ENCODE measurements around a stretch of chr2.

- PRO-cap, 2 experiments, result no peak in any of the 2 experiments
Observed at GRCh38 chr2:61348040-61348622, 122.8 kb downstream of the USP34 start.

- PRO-cap, 2 experiments, result no peak in any of the 2 experiments
Observed at GRCh38 chr2:61348623-61349062, 122.2 kb downstream of the USP34 start.

GRCh38 chr2:61469785-61470460, 964 bp downstream of the USP34 start:
- PRO-cap, 2 experiments, result no peak in any of the 2 experiments

DNA sequence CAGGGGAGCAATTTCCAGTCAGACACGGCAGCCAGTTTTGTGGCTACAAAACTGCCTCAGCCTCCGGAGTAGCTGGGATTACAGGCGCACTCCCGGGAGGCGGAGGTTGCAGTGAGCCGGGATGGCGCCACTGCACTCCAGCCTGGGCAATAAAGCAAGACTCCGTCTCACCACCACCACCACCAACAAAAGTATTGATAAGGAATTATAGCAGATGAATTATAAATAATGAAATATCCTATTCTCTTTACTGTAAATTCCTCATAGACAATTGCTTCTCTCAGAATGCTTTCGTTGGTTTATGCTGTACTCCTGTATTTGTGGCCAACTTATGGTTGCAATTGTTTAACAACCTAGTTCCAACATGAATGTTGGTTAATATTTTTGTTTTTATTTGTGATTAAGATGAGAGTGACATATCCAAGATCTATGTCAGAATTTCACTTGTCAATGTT, 1.5 kb upstream of the FAM161A start:
- PRO-cap, 2 experiments, result no peak in any of the 2 experiments

GRCh38 chr2:61970878-61971110, 65.3 kb downstream of the COMMD1 start:
- PRO-cap, 2 experiments, result no peak in any of the 2 experiments

GRCh38 chr2:62306605-62307658, 111.0 kb downstream of the B3GNT2 start:
- PRO-cap, 2 experiments, result no peak in any of the 2 experiments

DNA sequence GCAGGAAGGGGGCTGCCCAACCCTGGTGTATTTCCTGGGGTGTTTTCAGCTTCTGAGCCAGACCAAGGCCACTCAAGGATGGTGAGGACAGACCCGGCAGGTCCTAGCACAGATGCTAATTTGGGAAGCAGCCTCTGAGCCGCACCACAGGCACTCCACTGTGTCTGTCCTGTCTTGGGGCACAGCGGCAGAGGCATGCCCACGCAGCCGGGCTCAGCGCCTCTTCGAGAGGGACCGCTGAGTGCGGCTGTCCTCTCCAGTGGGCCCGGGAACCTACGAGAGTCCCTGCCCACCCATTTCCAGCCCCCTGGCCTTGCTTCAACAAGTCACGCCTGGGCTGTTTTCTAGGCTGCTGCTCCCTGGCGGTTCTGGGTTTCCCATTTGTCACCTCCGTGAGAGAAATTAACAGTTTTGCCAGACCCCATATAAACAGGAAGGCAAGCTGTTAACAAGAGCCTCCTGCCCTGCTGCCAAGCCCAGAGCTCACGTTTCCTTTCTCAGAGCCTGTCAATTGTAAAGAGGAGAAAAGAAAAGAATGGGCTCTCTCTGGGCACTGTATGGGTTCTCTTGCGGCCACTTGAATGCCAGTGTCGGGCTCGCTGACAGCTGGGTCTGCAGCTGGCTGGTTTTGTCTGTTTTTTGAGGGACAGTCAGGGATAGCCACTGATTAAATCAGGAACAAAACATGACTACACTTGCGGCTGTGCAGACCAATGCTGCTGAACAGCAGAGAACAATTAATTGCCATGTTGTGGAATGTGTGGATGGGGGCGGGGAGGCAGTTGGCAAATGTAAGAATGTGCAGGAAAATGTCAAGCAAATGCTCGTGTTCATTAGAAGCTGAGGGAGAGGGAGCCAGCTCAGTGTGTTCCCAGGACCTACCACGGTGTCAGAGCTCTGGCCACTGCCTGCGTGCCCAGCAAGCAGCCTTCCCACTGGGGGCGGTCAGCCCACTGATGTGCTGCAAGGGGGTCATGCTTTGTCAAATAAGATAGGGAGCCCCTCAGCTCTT, 30.6 kb downstream of the TMEM17 start:
- PRO-cap, 2 experiments, result no peak in any of the 2 experiments

DNA sequence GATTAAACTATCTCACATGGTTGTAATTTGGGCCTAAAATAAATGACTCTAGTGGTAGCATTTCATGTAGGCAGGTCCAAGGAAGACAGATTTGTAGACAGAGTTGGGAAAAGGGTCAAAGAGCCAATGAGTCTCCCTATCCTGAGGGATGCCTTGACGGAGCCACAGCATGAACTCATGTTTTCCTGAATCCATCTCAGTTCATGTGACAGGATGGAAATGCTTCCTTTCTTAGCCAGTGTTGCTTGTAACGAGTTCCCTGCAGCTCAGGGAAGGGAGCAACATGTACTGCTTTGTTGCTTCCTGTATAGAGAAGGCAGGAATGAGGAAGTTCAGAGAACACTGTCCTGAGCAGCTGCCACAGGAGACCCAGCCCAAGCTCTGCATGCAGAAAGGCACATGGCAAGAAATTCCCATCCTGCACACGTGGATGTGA, 27.9 kb downstream of the TMEM17 start:
- PRO-cap, 2 experiments, result no peak in any of the 2 experiments

DNA sequence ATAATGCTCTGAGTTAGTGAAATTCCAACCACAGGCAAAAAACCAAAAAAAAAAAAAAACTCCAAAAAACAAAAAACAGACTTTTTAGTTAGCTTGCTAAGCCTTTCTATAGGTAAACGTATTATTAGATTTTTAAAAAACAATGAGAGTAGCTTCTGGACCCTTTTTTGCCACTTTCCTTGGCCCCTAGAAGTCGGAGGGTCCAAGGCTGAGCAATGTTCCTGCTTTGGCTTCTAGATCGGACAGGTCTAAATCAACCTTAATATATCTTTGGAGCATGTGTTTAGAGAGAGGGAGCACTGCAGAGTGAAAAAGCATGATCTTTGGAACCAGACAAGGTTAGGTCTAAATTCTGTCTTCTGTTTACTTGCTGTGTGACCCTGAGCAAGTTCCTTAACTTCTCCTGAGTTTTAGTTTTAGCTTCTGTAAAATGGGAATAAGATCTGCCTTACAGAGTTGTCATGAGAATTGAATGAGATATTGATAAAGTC, 14.1 kb downstream of the TMEM17 start:
- PRO-cap, 2 experiments, result no peak in any of the 2 experiments

- PRO-cap, 2 experiments, result no peak in any of the 2 experiments
Observed at GRCh38 chr2:62706366-62706533, 737 bp downstream of the EHBP1 start.

DNA sequence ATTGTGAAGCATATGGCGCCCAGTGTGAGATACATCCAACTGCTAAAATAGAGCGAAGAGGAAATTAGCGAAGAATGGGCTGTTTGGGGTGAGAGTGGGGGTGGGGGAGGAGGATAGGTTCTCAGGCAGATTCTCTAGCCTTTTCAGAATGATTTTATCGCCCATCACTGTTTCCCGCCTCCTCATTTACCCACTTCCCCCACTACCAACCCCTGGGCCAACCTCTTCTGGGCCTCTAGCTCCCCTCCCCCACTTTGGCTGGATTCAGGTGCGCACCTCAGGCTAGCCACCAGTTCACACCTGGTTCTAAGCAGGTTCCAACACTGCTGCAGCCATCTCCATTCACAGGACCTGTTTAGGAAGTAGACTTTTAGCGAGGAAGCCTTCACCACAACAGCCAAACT, 6.1 kb upstream of the OTX1 start:
- PRO-cap, 2 experiments, result no peak in any of the 2 experiments

DNA sequence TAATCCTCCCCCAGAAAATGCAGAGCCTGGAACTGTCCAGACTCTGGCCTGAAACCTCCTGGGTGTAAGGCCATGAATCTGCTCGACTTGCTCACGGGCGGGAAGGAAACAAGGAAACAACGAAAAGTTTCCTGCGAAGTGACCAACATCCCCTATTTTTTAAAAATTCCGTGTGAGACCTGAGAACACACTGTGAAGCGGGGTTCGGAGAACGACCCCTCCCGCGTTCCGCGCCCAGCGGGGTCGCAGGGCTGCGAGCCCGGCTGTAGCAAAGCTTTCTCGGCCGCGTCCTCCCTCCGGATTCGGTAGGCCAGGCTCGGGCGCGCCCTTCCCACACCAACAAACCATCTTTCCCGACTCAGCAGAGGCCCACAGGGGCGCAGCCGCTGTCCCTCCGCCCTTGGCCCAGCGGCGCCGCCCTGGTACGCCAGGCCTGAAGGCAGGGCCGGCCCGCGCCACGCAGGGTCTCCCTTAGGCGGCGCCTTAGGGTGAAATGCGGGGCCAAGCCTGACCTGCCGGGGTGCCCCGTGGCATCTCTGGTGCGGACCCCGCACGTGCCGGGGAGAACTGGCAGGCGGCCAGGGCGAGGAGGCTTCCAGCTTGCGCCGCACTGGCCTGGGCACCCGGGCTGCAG, 8.1 kb downstream of the OTX1 start:
- PRO-cap, 2 experiments, result no peak in any of the 2 experiments

- PRO-cap, 2 experiments, result no peak in any of the 2 experiments
Observed at GRCh38 chr2:63820224-63820777, 21.4 kb upstream of the UGP2 start.

- PRO-cap, 2 experiments, result peak in 2 of 2 experiments; most common plus-strand start chr2:63842692 (in 2); most common minus-strand start chr2:63842284 (in 1)
Observed at GRCh38 chr2:63842031-63842853, 546 bp downstream of the UGP2 start.

GRCh38 chr2:63892941-63893815, 51.5 kb downstream of the UGP2 start:
- PRO-cap, 2 experiments, result no peak in any of the 2 experiments

GRCh38 chr2:63949928-63950442, 69.2 kb downstream of the VPS54 start:
- PRO-cap, 2 experiments, result no peak in any of the 2 experiments

DNA sequence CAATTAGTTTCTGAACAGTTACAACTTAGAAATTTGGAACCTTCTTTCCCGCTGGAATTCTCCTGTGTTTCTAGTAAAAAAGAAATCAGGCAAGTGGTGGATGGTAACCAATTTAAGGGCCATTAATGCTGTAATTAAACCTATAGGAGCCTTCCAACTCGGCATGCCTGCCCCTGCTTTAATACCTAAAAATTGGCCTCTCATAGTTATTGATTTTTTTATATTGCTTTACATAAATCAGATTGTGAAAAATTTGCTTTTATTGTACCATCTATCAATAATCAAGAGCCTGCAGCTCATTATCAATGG, 26.7 kb downstream of the VPS54 start:
- PRO-cap, 2 experiments, result no peak in any of the 2 experiments

DNA sequence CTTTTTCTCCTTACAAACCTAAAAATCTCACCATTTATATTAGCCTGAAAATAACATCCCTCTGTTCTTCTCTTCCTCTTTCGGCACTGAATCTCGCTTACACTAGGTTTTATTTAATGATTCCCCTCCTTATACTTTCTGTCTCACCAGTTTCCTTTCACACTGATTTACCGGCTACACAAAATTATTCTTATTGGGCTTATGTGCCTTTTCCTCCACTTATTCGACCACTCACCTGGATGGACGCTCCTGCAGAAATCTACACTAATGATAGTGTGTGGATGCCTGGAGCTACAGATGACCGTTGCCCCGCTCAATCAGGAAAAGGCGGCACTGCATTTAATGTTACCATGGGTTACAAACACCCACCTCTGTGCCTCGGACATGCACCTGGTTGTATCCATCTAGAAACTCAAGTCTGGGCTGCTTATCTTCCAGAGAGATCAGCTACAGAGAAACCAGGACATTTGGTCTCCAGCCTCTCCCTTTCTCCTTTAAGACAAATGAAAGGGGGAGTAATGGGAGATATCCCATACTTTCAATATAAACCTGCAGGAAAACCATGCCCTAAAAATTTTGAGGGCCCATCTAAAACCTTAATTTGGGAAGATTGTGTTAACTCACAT, 24.9 kb downstream of the VPS54 start:
- PRO-cap, 2 experiments, result no peak in any of the 2 experiments

- PRO-cap, 2 experiments, result no peak in any of the 2 experiments
Observed at GRCh38 chr2:64017609-64018101, 1.6 kb downstream of the VPS54 start.

DNA sequence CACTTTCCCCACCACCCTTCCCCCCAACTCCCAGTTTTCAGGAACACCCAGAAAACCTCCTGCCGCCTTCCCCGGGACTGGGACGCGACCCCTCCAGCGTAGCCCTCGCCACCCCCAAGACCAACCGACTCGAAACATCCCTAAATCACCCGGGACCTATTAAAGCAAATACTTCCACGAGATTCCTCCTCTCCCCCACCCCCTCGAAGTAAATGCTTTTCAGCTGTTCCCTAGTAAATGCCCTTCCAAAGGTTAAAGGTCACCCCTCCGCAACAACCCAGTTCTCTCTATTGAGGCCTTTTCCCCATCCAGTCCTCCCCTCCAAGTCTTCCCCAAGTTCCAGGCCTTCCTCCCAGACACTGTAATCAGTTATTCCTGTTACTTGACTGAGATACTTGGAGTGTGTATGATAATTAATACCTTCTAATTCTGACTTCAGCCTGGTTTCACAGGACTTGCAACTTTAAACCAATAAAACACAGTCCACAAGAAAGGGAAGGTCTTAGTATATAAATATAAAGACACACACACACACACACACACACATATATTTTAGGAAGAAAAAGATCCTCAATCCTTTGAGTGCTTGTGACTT, 497 bp upstream of the VPS54 start:
- PRO-cap, 2 experiments, result no peak in any of the 2 experiments